ENCODE results near the genes GALP, ZNF582 and ZNF470.

DNA sequence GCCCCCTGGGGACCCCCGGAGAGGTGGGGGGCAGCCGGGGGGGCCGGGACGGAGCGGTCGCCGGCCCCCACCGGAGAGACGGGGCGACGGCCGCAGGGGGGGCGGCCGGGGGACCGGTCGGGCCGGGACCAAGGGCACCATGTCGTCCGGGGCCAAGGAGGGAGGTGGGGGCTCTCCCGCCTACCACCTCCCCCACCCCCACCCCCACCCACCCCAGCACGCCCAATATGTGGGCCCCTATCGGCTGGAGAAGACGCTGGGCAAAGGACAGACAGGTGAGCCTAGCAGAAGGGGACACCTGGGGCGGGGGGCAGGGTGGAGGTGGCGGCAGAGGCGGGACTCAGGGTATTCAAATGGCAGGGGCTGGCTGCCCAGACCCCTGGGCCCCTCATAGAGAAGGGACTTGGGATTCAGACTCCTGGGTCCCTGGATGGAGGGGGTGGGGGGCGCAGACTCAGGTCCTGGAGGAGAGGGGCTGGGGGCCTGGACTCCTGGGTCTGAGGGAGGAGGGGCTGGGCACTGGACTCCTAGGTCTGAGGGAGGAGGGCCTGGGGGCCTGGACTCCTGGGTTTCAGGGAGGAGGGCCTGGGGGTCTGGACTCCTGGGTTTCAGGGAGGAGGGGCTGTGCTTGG lies 623 bp downstream of the BRSK1 start:
- RRBS, result 0% methylated on average over 1 of the region's 27 CpGs

- RRBS, result no CpG with 5 or more reads among the region's 17 CpGs
These were observed 1.9 kb downstream of the RPL28 start for GRCh38 chr19:55387538-55388161.

DNA sequence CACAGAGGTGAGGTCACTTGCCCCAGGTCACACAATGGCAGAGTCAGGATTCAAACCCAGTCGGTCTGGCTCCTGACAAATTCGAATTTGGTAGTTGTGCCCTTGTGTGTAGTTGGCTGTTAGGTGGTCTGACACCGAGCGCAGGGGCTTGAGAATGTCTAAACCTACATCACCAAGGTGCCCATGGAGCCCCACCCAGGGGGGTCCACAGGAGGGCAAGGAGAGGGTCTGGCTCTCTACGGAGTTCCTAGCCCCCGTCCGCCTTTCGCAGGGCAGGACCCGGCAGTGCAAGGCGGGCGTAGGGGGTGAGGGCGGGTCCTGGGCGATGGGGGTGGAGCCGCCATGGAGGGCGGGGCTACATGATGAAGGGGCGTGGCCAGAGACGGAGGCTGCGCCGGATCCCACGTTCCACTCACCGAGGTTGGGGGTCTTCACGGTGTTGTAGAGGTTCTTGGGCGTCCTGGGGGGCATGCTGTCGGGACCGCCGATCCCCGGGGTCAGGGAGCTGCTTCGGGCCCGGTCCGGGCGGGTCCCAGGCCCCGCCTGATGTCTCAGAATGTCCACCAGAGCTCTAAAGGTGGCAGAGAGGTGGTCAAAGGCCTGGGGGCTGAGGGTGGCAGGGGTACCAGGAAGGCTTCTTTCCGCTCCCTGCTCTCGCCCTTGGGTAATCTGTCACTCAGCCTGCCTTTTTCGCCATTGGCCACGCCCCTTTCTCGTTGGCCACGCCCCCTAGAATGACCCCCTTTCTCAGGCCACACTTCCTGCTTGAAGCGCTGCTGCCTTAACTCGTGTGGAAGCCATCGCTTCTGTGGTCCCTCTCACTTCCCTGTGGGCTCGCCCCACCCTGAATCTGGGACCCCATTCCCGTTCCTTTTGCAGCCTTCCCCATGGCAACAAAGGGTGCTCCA lies 2.7 kb downstream of the SHISA7 start:
- RRBS, result 10% methylated on average over 7 of the region's 43 CpGs

DNA sequence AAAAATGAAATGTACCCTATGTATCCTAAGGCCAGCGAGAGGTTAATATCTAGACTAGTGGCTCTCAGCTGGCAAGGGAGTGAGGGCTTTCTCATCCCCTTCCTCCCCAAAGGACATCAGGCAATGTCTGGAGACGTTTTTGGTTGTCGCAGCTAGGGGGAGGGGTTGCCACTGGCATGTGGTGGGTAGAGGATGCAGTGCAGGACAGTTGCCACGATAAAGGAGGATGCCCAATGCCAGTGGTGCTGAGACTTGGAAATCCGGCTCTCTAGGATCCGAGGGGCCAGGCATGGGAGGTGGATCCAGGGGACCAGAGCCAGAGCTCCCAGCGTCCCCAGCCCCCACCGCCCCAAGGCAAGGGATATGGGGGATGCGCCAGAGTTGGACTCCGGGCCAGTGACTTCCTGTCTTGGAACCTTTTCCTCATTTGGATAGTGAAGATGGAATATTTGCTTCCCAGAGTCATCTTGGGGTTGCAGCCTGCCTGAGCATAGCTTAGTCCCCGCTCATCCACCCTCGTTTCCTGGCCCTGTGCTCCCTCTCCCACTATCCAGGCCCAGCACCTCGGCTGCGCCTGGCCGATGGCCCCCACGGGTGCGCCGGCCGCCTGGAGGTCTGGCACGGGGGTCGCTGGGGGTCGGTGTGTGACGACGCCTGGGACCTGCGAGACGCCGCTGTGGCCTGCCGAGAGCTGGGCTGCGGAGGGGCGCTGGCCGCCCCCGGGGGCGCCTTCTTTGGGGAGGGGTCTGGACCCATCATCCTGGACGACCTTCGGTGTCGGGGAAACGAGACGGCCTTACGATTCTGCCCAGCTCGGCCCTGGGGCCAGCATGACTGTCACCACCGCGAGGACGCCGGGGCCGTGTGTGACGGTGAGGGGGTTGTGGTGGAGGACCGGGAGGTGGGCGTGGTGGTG lies 5.1 kb downstream of the SSC5D start:
- RRBS, result no CpG with 5 or more reads among the region's 48 CpGs

GRCh38 chr19:55516700-55517659 lies 20.0 kb downstream of the SBK2 start:
- RRBS, result 9% methylated on average over 44 of the region's 67 CpGs

DNA sequence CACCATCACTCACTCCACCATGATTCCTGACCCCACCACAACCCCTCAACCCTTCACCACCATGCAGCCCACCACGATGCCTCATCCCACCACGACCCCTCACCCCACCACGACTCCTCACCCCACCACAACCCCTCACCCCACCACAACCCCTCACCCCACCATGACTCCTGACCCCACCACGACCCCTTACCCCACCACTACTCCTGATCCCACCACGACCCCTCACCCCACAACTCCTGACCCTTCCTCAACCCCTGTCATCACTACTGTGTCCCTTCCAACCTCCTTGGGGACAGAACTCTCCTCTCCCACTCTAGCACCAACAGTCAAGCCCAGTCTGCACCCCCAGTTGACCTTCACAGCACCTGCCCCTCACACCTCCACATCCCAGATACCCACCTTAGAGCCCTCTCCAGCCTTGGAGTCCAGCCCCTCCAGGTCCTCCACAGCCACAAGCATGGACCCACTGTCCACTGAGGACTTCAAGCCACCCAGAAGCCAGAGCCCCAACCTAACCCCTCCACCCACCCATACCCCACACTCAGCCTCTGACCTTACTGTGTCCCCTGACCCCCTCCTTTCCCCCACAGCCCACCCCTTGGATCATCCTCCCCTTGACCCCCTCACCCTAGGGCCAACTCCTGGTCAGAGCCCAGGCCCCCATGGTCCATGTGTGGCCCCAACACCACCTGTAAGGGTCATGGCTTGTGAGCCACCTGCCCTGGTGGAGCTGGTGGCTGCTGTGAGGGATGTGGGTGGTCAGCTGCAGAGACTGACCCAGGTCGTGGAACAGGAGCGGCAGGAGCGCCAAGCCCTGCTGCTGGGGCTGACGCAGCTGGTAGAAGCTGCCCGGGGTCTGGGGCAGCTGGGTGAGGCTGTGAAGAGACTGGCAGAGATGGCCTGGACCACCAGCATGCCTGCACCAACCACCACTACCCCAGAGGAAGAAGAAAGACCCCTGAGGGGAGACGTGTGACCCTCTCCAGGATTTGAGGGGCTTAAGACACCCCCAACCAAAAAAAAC lies 18.6 kb downstream of the SBK2 start:
- RRBS, result no CpG with 5 or more reads among the region's 11 CpGs

GRCh38 chr19:55605861-55607074 lies 821 bp downstream of the ZNF865 start:
- RRBS, result no CpG with 5 or more reads among the region's 37 CpGs

DNA sequence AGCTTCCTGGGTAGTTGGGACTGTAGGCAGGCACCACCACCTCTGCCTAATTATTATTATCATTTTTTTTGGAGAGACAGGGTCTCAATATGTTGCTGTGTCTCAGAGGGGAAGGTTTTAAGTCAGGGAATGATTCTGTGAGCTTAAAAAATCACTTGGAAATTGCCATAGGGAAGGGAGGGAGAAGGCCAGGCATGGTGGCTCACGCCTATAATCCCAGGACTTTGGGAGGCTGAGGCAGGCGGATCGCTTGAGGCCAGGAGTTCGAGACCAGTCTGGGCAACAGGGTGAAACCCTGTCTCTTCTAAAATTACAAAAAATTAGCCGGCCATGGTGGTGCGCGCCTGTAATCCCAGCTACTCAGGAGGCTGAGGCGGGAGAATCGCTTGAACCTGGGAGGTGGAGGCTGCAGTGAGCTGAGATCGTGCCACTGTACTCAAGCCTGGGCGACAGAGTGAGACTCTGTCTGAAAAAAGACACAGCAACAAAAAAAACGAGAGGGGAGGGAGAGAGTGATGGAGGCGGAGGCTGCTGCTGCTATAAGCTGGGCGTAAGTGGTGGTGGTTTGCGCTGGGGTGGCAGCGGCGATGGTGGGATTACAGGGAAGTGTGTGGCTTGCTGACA lies 3.6 kb upstream of the ZNF580 start:
- RRBS, result no CpG with 5 or more reads among the region's 17 CpGs

DNA sequence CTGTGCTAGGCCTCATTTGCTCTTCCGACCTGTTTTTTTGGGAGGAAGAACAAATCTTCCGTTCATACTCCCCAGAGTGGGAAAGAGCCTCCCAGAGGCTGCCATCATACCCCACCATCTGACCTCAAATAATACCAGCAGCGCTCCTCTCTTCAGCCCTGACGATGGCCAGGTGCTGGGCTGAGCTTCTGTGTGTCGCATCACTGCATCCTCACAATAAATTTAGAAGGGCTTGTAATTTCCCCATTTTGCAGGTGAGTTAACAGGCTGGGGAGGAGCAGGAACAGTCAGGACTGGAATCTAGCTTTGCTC lies 733 bp upstream of the CCDC106 start:
- RRBS, result no CpG with 5 or more reads among the region's 5 CpGs

GRCh38 chr19:55676380-55676835 lies 1.4 kb downstream of the EPN1 start:
- RRBS, result no CpG with 5 or more reads among the region's 5 CpGs

GRCh38 chr19:55686296-55686986 lies 11.4 kb downstream of the EPN1 start:
- RRBS, result no CpG with 5 or more reads among the region's 26 CpGs

GRCh38 chr19:55705665-55706171 lies 30.7 kb downstream of the EPN1 start:
- RRBS, result no CpG with 5 or more reads among the region's 2 CpGs

GRCh38 chr19:55711884-55712263 lies 26.3 kb downstream of the NLRP9 start:
- RRBS, result no CpG with 5 or more reads among the region's 15 CpGs

- RRBS, result no CpG with 5 or more reads among the region's 6 CpGs
These were observed 25.8 kb downstream of the NLRP9 start for GRCh38 chr19:55712345-55712810.

- RRBS, result no CpG with 5 or more reads among the region's 13 CpGs
These were observed 30.0 kb downstream of the ZNF787 start for GRCh38 chr19:56091001-56091650.

DNA sequence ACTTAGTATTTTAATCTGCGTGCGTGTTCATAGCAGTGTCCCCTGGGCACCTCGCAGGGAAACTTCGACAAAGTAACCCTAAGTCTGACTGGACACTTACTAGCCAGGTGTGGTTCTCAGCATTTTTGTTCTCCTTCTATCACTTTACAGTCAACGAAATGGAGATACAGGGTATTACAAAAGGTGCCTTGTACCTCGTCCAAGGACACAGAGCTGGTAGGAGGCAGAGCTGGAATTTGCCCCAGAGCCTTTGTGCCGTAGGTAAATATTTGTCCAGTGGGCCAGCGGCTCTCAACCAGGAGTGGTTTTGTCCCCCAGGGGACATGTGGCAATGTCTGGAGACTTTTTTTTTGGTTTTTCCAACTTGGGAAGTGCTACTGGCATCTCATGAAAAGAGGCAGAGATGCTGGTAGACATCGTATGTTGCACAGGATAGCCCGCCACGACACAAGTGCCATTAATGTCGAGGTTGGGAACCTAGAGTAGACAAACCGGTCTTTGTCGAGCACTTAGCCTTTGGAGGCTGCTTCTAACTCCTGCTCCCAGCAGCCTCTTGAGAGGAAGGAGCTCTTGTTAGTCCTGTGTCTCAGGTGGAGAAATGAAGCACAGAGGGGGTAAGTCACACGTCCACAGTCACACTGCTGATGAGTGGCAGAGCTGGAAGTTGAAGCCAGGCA lies 1.2 kb downstream of the ZNF444 start:
- RRBS, result no CpG with 5 or more reads among the region's 15 CpGs

DNA sequence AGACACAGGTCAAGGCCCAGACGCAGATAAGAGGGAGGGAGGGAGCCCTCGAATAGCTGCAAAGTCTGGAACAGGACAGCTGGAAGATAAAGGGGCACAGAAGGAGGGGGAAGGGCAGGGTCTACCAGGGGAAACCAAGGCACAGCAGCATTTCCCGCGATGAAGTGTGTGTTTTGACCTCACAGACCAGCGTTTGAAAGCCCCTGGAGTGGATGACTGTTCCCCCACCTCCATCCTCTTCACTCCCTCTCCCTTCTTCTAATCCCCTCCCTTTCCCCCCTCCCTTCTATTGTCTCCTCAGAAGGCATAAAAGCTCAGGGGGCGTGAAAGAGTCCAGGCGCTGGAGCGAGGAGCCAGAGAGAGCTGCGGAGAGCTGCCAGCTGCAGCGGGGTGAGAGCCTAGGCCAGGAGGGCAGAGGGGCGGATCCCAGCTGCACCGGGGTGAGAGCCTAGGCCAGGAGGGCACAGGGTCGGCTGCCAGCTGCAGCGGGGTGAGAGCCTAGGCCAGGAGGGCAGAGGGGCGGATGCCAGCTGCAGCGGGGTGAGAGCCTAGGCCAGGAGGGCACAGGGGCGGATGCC lies at the start of gene GALP:
TSS of gene GALP (plus strand) at position 336 of the 578 bp plus-strand sequence.
- RRBS, result no CpG with 5 or more reads among the region's 17 CpGs

DNA sequence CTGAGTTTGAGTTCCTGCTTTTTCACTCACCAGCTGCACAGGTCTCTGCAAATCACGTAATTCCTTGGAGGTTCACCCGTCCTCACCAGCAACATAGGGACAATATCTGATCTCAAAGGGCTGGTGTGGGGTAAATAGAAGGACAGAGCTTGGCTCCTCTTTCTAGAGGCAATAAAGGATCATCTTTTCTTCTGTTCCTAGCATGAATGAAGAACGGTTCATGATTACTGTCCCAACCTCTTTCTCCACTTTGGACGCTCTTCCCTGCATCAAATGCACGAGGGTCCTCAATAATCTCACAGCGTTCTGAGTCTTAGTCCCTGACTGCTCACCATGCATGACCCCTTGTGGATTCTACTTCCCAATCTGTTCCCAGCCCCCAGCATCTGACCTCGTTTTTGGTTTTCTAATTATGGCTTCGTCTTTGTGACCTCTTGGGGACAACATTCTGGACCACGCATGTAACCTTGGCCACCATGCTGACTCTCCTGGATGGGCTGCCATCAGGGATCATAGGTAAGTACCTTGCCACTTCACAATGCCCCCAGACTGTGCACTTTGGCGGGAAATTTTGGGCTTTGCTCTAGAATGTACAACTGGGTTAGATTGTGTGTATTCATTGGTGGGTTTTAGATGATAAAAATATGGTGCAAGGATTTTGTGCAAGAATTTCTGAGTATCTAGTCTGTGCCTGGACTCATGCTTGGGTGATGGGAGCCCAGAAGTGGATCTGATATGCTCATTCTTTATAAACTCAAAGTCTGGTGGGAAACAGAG lies 11.3 kb downstream of the EDDM13 start:
- RRBS, result no CpG with 5 or more reads among the region's 10 CpGs

- RRBS, result 1% methylated on average over 25 of the region's 62 CpGs
These were observed at the start of gene ZNF582 for GRCh38 chr19:56392940-56393800. Gene ZNF582, minus strand, starts transcription at chr19:56393534.

GRCh38 chr19:56567254-56568153 lies at the start of gene ZNF470:
Gene ZNF470, plus strand, starts transcription at chr19:56567468.
- RRBS, result 1% methylated on average over 19 of the region's 68 CpGs